Metastatic Lung Carcinoma in the Adrenal Gland (tissue), 1 donor: ENCODE results near the gene CTF1.

- PRO-cap, result no peak
Measured at GRCh38 chr16:30710670-30711177, 11.8 kb downstream of the SRCAP start.

- PRO-cap, result no peak
Measured at GRCh38 chr16:30747210-30747833, 903 bp upstream of the PHKG2 start.

GRCh38 chr16:30758958-30760022 is 2.6 kb downstream of the CFAP119 start:
- PRO-cap, result no peak

DNA sequence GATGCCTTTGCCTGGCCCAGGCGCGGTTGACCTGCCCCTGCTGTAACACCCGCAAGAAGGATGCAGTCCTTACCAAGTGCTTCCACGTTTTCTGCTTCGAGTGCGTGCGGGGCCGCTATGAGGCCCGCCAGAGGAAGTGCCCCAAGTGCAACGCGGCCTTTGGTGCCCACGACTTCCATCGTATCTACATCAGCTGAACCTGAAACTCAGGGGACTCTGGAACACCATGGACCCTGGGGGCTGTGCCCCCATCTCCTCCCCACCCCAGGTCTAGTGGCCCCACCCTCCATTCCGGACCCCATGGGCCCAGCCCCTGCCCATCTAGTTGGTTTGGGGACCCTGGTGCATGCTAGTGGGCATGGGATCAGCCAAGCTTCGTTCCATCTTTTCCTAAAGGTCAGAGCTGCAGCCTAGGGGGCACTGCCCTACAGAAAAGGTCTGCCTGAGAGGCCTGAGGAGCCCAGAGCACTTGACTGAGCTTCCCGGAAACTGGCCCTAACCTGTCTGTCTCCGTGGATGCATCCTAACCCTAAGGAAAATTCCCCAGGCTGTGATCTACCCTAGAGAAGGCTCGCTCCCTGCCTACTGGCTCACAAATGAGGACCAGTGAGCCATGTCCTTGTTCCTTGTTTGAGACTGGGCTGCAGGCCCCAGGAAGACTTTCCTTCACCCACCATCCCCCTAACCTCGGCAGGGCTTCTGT is 11.9 kb downstream of the RNF40 start:
- PRO-cap, result no peak

- PRO-cap, result no peak
Measured at GRCh38 chr16:30778114-30778645, 8.8 kb downstream of the ZNF629 start.

GRCh38 chr16:30875130-30875578 is 18.7 kb downstream of the BCL7C start:
- PRO-cap, result bidirectional peak, plus-strand start at chr16:30875490, minus-strand start at chr16:30875321

- PRO-cap, result no peak
Measured at GRCh38 chr16:30892526-30893106, 1.3 kb downstream of the BCL7C start.

DNA sequence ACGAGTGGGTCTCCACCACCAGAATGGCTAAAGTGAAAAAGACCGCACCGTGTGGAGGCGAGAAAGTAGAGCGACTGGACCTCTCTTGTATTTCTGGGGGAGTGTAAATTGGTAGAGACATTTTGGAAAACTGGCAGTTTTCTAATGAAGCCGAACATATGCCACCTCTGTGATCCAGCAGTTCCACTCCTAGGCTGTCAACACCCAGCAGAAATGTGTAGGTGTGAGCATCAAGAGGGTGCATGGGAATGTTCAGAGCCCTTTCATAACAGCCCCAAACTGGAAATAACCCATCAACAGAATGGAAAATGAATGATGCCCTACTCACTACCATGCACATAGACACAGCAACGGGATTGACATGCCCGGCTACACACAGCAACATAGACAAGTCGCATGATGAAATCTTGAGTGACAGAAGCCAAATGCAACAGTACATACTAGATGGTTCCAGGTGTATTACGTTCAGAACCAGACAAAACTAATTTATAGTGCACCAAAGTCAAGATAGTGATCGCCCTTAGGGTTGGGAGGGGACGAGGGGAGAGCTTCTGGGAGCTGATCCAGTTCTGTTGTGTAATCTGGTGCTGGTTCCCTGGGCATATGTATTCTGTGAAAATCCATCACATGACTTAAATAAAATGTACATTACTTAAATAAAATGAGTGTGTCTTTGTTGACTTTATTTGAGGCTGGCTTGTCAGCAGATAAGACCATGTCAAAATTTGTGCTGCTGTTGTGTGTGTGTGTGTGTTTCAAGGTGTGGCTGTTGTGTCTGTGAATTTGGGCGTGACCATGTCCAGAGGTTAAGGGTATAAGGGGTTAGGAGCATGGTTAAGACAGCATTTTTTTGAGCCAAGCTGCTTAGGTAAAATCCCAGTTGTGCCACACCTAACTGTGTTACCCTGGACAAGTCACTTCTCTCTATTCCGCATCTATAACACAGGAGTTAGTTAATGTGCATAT is 965 bp upstream of the BCL7C start:
- PRO-cap, result no peak

DNA sequence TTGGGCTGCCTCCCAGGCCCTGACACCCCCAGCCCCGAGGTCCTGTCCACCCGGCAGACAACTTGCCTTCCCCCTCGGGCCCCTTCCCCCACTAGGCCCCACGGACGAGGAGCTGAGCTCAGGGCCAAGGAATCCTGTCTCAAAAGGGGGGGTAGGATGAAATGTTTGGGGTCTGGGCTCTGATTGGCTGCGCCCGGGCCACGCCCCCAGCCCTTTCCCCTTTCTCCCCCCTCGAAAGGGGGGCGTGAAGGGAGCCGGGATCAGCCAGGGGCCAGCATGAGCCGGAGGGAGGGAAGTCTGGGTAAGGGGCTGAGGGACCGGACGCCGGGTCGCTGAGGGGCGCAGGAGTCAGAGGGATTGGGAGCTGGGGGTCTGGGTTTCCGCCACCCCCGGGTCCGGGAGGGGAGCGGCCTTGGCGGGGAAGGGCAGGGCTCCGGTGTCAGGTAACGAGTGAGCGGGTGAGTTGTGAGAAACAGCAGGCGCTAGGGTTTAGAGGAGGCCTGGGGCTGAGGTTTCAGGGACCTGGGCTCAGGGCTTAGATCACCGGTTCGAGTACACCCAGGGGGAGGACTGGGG is at the start of gene CTF1:
Gene CTF1 (plus strand): TSS at position 247 of the 576 bp plus-strand sequence.
- PRO-cap, result bidirectional peak, plus-strand start at position 248 of the sequence, minus-strand start outside the sequence

- PRO-cap, result bidirectional peak, plus-strand start at chr16:30922348, minus-strand start at chr16:30922180; bidirectional peak, plus-strand start at chr16:30922851, minus-strand start at chr16:30922529
Measured at GRCh38 chr16:30922024-30922669, 1.2 kb upstream of the FBXL19 start.

- PRO-cap, result unidirectional peak, minus-strand start at chr16:30924623
Measured at GRCh38 chr16:30923761-30924988, 803 bp downstream of the FBXL19 start.

DNA sequence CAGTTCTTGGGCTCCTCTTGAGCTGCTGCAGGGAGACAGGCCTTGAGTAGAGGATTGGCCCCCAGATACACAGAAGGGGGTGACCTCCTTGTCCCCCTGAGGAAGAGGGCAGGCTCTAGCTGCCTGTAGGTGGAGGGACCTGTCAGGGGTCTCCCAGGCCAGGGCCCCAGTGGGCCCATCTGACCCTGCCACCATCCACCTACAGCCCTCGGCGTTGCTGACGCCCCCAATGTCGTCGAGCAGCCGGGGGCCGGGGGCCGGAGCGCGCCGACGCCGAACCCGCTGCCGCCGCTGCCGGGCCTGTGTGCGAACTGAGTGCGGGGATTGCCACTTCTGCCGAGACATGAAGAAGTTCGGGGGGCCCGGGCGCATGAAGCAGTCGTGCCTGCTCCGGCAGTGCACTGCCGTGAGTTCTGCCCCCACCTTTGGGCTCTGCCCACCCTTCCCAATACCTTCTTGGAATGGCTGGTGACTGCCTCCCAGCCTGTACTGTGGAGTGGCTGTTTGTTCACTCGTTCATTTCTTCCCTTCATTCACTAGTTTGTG is 2.2 kb downstream of the FBXL19 start:
- PRO-cap, result no peak

DNA sequence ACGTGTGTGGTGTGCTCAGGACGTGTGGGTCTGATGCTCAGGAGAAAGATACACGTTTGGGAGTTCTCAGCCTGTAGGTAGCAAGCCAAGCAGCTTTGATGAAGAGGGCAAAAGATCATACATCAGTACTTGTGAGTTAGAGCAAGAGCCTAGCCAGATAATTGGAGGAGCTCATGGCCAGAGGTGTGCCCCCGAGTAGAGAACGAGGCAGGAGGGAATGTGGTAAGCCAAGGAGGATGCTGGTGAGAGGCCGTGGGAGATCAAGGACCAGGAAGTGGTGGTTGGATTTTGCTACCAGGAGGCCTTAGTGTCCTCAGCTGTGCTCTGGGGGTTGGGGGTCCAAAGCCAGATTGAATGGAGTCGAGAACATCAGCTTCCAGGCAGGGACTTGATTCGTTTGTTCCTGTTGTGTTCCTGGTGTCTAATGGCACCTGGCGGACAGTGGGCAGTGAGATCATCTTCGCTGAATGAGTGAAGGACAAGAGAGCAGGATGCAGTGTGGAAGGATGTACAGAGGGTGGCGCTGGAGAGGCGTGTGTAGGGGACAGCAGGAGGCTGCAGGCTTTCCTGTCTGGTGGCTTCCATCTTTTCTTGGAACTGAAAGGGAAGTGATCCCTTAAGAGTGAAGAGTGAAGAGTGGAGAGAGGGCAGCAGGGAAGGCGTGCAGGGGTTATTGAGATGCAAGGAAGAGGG is 11.6 kb downstream of the FBXL19 start:
- PRO-cap, result no peak

- PRO-cap, result no peak
Measured at GRCh38 chr16:30937485-30937952, 11.3 kb upstream of the ORAI3 start.

- PRO-cap, result no peak
Measured at GRCh38 chr16:30947291-30947782, 1.5 kb upstream of the ORAI3 start.

- PRO-cap, result no peak
Measured at GRCh38 chr16:30952661-30953815, 4.2 kb downstream of the ORAI3 start.

GRCh38 chr16:30983758-30984817 is 919 bp upstream of the HSD3B7 start:
- PRO-cap, result no peak

- PRO-cap, result unidirectional peak, plus-strand start at chr16:30988182
Measured at GRCh38 chr16:30988109-30988418, 3.1 kb downstream of the HSD3B7 start.

- PRO-cap, result bidirectional peak, plus-strand start at chr16:30996729, minus-strand start at chr16:30996516
Measured at GRCh38 chr16:30996062-30996855, 11.3 kb downstream of the HSD3B7 start.

GRCh38 chr16:31033686-31034124 is 347 bp downstream of the STX4 start:
- PRO-cap, result no peak